Left lobe of liver (tissue), 1 donor: ENCODE results near the genes PDYN, ZNF343, EBF4 and AVP.

- PRO-cap, result no peak
These were observed 44.3 kb downstream of the SIRPA start for GRCh38 chr20:1939539-1939910.

DNA sequence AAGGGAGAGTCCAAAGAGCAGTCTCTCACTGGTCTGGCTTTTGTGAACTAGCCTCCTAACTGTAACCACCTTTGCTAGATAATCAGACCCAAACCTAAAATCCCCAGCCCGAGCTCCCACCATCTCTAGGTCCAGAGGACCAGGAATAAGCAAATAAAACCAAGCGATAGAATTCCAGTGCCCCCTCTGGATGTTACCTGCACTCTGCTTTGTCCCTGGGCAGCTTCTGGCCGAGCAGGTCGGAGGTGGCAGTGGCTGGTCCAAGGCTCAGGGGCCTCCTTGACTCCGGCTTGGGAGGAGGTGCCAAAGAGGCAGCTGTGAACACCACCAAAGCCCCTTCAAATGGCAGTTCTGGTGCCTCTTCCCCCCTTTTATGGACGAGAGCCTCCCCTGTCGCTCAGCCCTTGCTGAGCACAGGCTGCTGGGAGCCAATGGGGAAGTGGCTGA, at the start of gene PDYN:
PDYN (minus strand) TSS at position 345 of the 447 bp plus-strand sequence.
- PRO-cap, result no peak

GRCh38 chr20:2132343-2133068, 30.9 kb downstream of the STK35 start:
- PRO-cap, result no peak

DNA sequence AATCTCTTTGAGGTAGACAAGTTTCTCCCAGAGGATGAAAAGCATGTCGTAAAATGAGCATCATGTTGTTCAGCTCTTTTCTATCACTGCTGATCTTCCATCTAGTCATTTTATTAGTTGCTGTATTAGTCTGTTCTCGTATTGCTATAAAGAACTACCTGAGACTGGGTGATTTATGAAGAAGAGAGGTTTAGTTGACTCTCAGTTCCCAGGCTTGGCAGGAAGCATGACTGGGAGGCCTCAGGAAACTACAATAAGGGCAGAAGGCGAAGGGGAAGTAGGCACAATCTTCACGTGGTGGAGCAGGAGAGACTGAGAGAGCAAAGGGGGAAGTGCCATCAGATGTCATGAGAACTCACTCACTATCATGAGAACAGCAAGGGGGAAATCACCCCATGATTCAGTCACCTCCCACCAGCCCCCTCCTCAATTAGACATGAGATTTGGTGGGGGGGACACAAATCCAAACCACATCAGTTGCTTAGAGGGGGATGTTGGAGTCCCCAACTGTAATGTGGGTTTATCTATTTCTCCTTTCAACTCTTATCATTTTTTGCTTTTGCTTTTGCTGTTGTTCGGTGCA, 77.6 kb upstream of the TGM3 start:
- PRO-cap, result no peak

DNA sequence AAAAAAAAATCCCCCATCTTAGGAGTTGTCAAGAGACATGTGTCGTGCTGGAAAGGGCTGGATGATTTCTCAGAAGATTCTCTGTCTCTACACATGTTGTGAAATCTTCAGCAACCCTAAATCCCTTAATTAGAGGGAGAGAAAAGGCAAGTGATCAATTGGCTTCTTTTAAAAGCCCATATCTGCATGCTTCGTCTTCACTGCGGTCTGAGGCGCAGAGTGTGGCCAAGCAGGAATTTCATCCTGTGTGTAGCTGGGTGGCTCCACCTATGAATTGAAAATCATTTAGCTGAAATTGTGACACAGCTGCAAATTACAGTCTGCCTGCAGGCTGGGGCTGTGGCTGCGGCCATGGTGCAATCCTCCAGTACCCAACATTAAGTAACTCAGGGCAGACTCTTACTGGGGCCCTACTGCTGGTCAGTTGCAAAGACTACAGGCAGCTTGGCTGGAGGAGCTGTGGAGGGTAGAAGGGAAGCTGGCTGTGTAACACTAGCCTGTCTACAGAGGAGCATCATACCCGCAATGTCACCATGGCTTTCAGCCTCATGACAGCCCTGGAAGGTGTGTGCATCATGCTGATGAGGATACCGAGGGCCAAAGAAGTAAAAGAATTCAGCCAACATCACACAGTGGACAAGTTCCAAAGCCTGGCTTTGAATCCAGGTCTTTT, 3.1 kb upstream of the TGM3 start:
- PRO-cap, result no peak

- PRO-cap, result no peak
These were observed 5.5 kb upstream of the SNRPB start for GRCh38 chr20:2475943-2476570.

DNA sequence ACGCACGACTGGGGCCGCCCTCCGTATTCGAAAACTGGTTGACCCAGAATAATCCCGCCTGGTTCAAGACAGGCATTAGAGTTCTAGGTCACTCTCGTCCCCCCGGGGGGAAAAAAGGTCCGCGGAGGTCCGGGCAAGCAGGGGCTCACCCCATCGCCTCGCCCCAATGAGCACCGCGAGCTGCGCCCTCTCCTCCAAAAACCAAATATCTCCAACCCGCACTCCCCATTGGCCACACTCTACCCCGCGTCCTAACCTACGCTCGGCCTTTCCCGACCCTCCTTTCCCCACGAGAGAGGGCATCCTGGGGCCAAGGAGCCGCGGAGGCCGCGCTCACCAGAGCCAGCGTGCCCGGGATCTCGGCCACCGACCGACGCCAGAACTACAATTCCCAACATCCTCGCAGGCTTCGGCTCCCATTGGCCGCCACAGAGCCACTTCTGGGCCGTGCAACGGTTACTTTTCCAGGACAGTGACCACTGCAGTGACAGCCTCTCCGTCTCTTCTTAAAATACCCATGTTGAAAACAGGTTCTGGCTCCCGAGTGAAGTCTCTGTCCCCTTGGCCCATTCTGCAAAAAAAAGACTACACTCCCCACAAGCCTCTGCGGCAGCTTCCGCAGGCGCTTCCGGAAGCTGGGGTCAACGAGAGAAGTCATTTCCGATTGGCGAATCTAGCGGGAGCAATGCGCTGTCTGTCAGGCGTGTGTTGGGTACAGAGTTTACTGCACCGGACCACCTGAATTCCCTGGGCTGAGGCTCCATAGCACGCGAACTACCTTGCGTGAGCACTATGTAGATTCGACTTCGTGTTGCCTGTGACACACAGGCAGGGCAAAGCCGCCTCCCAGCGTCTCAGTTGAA, at the start of gene ZNF343:
ZNF343 (minus strand) TSS at position 372 of the 863 bp plus-strand sequence.
- PRO-cap, result bidirectional peak, plus-strand start at position 658 of the sequence, minus-strand start at position 372 of the sequence

GRCh38 chr20:2654030-2654631, 1.7 kb downstream of the NOP56 start:
- PRO-cap, result no peak

DNA sequence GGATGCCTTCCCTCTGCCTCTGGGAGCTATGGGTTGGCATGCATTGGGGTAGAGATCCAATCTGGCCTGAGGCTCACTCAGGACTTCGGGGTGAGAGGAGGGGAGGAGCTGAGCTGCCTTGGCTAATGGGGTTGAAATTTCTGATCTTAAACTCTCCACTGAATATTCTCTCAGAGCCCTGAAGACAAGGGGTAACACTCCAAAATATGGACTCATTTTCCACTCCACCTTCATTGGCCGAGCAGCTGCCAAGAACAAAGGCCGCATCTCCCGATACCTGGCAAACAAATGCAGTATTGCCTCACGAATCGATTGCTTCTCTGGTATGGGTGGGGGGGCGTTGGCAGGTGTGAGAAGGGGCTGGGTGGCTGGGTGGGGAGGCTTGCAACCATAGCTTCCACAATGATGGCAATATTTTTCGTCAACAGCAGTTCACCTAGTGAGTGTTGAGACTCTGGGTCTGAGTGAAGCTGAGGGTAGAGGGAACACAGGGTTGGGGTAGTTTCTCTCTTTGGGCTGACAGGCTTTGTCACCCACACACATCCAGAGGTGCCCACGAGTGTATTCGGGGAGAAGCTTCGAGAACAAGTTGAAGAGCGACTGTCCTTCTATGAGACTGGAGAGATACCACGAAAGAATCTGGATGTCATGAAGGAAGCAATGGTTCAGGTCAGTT, 3.9 kb downstream of the NOP56 start:
- PRO-cap, result no peak

- PRO-cap, result bidirectional peak, plus-strand start at chr20:2692786, minus-strand start at chr20:2692610
These were observed at the start of gene EBF4 for GRCh38 chr20:2692459-2692905. Gene EBF4 (plus strand): TSS chr20:2692780.

DNA sequence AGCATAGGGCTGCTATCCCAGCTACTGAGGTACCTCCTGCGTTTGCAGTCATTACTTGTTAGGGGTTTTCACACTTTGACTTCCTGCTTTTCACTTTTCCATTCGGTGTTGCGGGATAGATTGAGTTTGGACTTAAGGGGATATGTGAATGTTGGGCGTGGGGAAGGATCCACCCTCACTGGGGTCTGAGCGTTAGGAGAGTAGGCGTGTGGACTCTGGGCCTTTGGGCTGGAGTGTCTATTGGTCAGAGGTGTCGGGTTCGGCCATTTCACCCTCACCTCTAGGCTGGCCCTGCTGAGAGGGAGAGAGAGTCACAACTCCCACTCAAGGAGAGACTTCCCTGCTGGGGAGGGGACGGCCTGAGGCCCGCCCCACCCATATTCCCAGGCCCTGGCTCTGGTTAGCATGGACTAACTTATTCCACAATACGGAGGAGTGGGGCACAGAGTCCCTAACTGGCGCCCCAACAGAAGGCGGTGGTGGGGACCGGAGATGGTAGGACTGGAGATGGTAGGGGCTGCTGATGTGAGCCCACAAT, 1.6 kb upstream of the PTPRA start:
- PRO-cap, result no peak

DNA sequence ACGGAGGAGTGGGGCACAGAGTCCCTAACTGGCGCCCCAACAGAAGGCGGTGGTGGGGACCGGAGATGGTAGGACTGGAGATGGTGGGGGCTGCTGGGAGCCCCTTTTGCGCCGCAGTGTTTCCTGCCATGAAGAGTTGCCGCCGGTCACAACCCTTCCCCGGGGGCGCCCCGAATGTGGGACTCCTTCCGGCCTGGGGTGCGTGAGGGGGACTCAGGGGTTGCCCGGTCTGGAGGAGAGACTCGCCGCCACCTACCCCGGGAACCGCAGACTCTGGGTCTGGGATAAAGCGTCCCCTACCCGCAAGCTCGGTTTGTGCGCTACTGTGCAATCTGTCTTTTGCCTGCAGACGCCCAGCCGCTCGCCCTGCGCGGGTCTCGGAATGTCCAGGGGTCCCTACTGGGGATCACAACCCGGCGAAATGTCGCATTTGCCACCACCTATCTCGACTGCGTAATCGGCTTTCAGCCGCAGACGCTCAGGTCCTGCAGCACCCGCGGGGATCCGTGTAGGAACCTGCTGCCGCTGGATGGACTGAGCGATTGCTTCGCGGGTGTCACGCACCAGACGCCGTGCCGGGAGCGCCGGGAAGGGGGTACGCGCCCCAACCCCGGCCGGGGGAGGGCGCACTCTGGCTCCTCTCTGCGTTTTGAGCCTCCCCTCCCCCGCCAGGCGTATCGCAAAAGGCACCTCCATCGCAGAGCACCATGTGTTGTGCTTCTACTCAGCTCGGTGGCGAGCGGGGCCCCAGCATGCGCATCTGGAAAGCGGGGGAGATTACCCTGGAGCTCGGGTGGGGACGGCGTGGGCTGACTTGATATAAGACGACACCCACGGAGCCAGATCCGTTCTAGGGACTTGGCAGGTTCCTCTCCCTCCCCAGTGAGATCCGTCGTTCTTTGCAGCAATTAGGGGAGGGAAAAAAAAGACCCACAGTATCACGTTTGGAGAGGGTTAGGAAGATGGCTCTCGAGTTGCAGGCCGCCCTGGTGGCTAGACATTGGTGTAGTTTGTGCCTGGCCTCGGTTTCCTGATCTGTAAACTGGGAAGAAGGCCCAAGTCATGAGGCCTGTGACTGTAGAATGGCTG, 792 bp upstream of the PTPRA start:
- PRO-cap, result no peak

DNA sequence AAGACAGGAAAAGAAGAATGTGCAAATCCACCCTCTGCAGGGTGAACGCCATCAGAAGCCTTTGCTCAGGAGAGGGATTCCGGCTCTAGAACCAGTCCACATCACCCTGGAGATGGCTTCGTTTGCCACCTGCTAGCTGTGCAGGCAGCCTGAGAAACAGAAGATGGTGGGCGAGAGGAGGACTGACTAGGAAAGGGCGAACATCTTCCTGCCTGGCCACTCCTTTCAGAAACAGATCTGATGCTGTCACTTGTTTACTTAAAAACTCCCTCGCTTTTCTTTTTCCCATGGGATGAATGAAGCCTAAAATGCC, 1.1 kb downstream of the PTPRA start:
- PRO-cap, result no peak

- PRO-cap, result no peak
These were observed 5.6 kb downstream of the PTPRA start for GRCh38 chr20:2878509-2879571.

DNA sequence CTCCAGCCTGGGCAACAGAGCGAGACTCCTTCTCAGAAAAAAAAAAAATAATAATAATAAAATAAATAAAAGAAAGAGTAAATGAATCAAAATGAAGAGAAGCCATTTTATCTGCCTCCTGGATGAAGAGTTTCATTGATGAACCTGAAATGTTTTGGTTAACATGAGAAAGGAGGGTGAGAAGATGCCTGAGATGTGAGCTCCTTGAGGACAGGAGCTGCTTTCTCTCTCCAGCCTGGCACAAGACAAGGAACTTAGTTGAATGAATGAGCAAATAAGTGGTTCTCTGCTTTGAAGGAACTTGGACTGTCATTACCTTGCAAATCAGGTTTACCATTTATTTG, 73.5 kb downstream of the PTPRA start:
- PRO-cap, result no peak

- PRO-cap, result no peak
These were observed 382 bp upstream of the OXT start for GRCh38 chr20:3070962-3071513.

DNA sequence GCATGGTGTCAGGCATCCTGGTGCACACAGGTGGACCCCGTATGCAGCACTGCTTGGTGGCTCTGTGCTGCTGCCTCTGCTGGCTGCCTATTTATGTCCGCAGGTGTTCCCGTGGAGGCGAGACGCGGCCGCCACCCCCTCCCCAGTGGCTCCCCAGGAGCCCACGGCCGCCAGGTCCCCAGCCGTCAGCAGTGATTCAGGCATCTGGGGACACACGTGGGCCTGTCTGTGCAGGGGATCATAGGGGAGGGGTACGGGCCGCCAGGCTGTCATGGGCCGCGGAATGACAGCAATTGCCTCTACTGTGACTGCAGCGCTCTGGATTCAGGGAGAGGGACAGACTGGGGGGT, at the start of gene AVP:
AVP (minus strand) TSS at position 66 of the 350 bp plus-strand sequence.
- PRO-cap, result no peak

DNA sequence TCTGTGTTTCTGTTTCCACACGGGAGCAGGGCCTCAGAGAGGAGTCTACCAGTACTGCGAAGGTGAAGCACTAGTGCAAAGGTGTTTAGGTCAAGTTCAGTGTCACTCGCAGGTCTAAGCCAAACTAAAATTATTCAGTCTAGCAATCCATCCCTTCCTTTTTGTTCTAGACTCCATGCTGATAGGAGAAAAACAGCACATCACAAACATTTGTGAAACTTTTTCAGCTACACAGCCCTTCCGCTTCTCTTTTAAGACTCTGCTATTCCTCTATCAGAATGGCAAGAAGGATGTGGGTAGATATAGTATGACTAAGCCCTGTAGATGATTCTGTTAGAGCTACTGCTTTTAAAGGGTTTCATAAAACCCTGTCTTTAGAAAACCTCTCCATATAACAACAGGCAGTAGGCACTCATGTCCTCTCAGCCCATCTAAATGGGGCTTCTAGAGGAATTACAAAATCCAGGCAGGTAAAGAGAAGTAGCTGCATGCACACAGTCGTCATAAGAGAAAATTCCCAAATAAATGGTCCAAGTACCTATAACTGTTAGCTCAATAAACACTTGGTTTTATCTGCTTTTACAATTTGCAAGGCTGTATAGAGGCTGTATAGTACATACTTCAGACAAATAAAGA, 2.3 kb downstream of the FASTKD5 start:
- PRO-cap, result no peak

DNA sequence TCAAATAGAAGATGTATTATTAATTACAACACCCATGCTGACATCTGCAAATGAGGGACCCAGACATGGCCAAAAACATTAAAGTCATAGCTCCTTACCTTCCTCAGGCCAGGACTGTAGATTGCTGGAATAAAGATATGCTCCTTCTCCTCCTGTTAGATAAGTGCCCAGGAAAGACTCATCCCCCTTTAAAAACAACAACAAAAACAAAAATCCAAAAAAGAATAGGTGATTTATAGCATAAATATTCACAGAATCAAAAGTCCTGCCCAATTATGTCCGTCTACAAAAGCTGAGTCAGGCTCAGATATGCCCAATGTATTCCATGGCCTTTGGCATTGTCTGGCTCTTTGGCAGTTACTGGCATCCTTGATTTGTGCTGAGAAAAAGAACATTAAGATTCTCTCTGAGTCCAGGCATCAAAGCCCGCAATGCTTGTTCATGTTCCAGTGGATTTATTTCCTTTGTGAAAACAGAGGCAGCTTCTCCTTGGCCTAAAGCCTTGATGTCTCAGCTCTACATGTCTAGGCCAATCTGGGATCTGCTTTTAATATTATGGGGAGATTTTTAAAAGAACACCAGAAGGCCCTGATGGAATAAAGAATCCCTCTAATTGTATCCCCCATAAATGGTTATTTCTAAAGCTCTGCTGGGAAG, 76.1 kb upstream of the SLC4A11 start:
- PRO-cap, result no peak

GRCh38 chr20:3492192-3493007, 21.6 kb downstream of the ATRN start:
- PRO-cap, result no peak